Choroid plexus epithelial cell (primary cell): ENCODE results near the genes CTNND1, OR5B3, OR5A1 and OR4D11.

DNA sequence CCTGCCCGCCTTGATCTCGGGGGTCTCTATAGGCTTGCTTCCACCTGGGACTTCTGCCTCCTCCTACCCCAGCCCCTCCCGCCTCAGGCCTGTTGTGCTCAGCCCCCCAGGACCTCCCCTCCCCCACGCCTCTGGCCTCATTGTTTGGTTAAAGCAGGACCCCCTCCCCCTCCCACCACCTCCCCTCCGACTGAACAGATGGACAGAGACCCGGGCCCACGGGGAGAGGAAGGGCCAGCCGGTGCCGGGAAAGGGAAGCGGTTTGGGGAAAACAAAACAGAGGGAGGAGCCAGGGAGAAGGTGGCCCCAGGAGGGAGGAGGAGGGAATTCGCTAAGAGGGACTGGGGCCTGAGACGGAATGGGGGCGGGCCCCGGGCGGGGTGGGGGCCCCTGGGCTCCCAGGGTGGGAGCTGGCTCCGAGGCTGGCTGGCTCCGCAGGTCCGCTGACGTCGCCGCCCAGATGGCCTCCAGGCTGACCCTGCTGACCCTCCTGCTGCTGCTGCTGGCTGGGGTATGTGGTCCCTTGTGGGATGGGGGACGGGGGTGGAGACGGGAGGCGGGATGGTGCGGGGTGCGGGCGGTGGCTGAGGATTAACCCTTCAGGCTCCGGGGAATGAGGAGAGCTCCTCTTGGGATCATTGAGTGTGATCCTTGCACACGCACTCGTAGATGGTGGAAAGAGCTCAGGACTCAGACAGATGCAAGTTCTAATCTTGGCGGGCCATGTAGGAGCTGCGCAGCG, 497 bp downstream of the SERPING1 start:
- RRBS, result no CpG with 5 or more reads among the region's 33 CpGs

GRCh38 chr11:57740814-57741078, 545 bp upstream of the SELENOH start:
- RRBS, result no CpG with 5 or more reads among the region's 4 CpGs

GRCh38 chr11:57746823-57747345, 4.7 kb downstream of the BTBD18 start:
- RRBS, result no CpG with 5 or more reads among the region's 1 CpG

DNA sequence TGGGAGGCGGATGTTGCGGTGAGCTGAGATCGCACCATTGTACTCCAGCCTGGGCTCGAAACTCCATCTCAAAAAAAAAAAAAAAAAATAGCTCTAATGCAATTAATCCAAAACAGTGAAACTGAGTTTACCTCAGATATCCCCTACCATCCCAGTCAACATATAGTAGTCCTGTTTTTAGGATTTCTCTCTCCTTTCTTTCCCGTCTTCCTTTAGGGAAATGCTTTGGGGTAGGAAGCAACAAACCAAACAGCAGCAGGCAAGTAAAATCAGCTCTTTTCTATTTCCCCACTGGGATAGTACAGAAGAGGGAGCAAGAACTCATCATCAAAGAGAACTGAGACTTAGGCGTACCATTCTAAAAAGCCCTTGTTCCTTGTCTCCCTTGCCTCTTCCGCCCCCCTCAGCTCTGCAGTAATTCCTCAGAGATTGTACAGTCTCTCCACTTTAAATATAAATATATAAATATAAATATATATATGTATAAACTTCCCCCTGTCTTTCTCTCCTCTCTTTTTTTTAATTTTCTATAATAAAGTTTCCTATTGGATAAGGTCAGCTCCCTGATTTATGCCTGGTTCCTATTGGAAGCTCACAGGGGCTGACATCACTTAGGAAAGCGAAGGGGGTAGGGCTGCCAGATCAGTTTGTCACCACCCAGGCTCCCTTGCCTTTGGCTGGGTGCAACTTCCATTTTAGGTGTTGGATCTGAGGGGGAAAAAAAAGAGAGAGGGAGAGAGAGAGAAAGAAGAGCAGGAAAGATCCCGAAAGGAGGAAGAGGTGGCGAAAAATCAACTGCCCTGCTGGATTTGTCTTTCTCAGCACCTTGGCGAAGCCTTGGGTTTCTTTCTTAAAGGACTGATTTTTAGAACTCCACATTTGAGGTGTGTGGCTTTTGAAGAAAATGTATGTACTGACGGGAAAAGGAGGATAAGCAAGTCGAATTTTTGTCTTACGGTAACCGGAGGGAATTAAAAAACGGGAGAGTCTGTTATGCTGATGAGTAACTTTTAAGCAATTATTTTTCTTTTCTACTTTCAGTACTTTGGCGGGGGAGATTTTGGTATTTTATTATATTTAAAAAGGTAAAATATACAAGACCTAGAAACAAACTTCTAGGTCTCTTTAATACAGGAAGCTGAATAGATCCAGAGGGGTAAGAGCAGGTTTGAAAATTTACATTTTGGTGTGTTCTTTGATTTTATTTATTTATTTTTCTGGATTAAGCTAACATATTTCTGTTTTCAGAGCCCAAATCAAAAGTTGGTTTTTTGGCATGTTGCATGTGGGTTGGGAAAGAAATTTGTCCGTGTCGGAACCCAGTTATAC, at the start of gene CTNND1:
Gene CTNND1, plus strand, starts transcription at position 640 of the 1,329 bp plus-strand sequence.
- RRBS, result no CpG with 5 or more reads among the region's 19 CpGs

GRCh38 chr11:57900283-57900887, 123.3 kb upstream of the OR9Q1 start:
- RRBS, result no CpG with 5 or more reads among the region's 1 CpG

GRCh38 chr11:58406684-58407065, at the start of gene OR5B3:
Gene OR5B3, minus strand, starts transcription at chr11:58406874.
- RRBS, result no CpG with 5 or more reads among the region's 1 CpG

DNA sequence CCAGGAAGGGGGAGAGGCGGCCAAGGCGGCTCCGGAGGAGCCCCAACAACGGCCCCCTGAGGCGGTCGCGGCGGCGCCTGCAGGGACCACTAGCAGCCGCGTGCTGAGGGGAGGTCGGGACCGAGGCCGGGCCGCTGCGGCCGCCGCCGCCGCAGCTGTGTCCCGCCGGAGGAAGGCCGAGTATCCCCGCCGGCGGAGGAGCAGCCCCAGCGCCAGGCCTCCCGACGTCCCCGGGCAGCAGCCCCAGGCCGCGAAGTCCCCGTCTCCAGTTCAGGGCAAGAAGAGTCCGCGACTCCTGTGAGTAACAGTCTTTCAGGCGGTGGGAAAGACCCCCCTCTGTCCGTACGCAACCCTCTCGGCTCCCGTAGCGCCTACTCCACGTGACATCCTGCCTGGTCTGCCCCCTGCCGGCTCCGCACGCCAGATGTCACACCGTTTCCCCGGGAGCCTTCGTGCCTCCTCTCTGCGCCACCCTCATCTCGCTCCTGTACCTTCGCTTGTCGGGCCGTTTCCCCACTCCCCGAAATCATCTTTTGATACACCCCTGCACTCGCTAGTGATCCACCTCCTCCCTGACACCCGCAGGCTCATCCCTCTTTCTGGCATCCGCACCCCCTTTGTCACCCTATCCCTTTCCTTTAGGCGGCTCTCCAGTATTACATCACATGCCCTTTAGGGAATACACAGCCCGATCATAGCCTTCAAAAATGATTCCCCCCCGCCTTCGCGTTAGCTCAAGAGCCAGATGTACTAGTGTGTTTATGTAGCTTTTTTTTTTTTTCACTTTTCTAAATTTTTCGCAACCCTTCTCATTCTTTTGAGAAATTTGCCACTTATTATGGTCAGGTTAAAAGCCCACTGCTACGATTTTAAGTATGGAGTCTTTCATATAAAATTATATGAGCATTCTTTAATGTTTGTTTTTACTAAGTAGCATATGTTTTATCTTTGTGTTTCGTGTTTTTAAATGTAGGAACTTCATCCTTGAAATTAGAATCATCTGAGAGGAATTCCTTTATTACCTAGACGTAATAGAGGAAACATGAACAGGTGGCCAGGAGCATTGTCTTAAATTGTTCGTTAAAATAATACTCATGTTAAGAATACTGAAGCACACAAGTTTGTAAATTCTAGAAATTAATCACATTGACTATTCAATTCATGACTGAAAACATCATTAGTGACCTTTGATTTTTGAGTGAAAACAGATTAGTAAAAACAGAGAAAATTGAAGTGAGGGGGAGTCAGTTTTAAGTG, 891 bp downstream of the ZFP91 start:
- RRBS, result 2% methylated on average over 25 of the region's 67 CpGs

DNA sequence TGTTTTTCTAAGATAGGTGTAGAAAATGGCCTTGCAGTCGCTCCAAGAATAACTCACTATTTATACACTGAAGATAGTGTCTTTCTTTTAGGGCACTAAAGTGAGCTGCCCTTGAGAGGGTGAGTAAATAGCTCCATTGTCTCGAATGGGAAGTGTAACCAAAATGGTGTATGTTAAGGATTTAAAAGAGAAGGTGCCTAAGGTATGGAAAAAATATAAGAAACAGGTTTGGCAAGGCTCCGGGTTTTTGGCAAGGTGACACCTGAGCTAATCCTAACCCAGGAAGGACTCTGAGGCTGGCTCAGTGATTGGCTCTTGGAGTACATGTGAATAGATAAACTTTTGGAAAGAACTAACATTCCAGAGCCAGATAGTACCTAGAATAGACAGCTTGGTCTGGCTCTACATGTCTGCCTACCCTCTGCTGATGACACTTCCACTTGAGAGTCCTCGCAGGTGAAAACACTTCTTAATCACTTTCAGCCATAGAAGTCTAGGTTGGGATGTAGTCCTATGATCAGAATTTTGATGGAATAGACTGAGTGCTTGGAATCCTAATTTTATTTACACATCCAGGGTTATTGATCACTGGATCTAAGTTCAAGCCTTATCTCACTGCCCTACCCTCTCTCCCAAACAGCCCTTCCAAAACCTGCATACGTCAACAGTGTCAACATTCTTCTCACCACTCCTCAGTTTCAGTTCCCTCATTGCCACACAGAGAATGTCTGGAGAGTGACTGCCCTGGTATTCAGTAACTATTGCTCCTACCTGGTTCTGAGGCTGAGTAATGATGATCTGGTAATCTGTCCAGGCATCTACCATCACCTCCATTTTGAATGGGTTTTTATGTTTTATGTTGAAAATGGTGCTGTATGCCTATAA, 59.8 kb downstream of the GLYATL1 start:
- RRBS, result no CpG with 5 or more reads among the region's 5 CpGs

DNA sequence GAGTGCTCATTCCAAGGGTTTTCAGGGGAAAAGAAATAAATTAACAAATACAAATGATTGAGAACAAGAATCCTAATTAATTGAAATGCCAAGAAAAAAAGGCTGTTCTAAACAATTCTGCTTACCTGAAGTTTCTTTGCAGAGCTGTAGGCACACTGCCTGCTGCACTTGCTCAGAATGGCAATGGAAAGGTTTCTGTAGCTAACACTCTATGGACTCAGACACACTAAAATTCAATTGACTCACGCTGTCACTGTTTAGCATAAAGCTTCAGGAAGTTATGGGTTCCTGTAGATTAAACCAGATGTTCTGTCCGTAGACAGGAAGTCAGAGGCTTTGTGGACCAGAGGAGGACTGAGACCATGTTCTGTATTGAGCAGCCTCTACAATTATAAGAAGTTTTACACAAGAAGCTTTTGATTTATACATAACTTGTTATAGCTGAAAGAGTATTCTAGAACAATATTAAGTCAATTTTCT, 70.3 kb downstream of the GLYATL1 start:
- RRBS, result no CpG with 5 or more reads among the region's 2 CpGs

DNA sequence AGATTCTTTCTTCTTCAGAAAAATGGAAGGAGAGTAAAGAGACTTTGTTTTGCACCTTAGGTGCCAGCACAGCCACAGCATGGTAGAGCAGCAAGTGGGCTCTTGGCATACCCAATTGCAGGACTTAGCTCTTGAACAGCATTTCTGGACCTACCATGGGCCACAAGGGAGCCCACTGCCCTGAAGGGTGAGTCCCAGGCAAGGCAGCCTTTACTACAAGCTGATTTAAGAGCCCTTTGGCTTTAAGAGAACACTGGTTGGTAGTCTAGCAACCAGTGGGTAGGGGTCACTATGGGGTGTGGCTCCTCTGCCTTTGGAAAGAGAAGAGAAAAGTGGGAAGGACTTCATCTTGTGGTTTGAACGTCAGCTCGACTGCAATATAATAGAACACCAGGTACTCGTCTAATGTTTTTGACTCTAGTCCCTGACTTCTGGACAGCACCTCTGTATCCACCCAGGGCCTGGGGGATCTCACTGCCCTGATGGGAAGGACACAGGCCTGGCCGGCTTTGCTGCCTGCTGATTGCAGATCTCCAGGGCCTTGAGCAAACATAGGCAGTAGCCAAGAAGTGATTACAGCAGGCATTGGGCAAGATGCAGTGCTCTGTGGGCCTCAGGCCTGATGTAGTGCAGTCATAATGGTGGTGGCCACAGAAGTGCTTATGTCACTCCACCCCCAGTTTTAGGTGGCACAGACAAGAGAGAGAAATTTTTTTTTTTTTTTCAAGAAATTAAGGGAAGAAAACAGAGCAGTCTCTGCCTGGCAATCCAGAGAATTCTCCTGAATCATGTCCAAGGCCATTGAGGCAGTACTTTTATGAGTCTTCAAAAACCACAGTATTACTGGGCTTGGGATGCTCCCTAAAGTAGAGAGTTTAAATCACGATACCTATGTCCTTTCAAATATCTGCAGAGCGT, 73.3 kb upstream of the GLYATL1B start:
- RRBS, result no CpG with 5 or more reads among the region's 6 CpGs

- RRBS, result no CpG with 5 or more reads among the region's 13 CpGs
Measured at GRCh38 chr11:59058302-59058740, 27.8 kb upstream of the GLYATL1B start.

- RRBS, result no CpG with 5 or more reads among the region's 3 CpGs
Measured at GRCh38 chr11:59175638-59176054, 3.7 kb downstream of the DTX4 start.

DNA sequence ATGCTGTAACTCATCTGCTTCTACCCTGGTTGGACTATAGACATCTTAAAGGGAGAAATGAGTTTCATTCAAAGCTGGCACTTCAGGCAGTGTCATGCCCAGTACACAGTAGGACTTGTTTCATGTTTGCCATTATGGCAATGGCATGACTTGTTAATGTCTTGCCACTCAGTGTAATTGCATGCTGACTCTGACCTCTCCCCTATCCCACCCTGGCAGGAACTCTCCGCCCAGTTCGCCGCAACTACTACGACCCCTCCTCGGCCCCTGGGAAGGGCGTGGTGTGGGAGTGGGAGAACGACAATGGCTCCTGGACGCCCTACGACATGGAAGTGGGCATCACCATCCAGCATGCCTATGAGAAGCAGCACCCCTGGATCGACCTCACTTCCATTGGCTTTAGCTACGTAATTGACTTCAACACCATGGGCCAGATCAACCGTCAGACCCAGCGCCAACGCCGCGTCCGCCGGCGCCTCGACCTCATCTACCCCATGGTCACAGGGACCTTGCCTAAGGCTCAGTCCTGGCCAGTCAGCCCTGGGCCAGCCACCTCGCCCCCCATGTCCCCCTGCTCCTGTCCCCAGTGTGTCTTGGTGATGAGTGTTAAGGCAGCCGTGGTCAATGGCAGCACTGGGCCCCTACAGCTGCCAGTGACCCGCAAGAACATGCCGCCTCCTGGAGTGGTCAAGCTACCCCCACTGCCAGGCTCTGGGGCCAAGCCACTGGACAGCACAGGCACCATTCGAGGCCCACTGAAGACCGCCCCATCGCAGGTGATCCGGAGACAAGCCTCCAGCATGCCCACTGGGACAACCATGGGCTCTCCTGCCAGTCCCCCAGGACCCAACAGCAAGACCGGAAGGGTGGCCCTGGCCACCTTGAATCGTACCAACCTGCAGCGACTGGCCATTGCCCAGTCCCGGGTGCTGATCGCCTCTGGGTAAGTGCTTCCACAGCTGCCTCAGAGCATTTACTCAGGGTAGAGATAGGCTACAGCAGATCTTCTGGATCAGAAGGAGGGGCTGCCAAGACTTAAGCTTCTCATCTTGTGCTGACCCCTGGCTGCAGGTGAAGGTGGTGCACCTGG, 9.9 kb downstream of the DTX4 start:
- RRBS, result 91% methylated on average over 5 of the region's 33 CpGs

GRCh38 chr11:59436200-59436599, at the start of gene OR5A1:
Gene OR5A1, plus strand, starts transcription at chr11:59436469.
- RRBS, result no CpG with 5 or more reads among the region's 3 CpGs

DNA sequence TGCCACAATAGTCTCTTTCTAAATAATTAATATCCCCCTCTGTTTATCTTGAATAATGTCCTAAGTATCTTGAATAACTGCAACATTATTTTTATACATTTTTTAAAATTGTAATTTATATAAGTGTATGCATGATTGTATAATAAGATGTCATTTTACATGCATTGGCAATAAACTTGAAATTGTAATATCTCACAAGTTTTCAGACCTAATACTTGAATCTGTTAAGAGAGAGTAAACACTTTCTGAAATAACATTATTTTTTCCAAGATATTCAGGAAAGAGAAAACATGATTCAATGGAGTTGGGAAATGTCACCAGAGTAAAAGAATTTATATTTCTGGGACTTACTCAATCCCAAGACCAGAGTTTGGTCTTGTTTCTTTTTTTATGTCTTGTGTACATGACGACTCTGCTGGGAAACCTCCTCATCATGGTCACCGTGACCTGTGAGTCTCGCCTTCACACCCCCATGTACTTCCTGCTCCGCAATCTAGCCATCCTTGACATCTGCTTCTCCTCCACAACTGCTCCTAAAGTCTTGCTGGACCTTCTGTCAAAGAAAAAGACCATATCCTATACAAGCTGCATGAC, at the start of gene OR4D11:
Gene OR4D11, plus strand, starts transcription at position 299 of the 594 bp plus-strand sequence.
- RRBS, result no CpG with 5 or more reads among the region's 4 CpGs

GRCh38 chr11:59550803-59551435, 39.6 kb downstream of the OR4D9 start:
- RRBS, result no CpG with 5 or more reads among the region's 28 CpGs

GRCh38 chr11:59552823-59553231, 41.5 kb downstream of the OR4D9 start:
- RRBS, result no CpG with 5 or more reads among the region's 2 CpGs

- RRBS, result no CpG with 5 or more reads among the region's 3 CpGs
Measured at GRCh38 chr11:59580006-59580365, 35.6 kb downstream of the OSBP start.

DNA sequence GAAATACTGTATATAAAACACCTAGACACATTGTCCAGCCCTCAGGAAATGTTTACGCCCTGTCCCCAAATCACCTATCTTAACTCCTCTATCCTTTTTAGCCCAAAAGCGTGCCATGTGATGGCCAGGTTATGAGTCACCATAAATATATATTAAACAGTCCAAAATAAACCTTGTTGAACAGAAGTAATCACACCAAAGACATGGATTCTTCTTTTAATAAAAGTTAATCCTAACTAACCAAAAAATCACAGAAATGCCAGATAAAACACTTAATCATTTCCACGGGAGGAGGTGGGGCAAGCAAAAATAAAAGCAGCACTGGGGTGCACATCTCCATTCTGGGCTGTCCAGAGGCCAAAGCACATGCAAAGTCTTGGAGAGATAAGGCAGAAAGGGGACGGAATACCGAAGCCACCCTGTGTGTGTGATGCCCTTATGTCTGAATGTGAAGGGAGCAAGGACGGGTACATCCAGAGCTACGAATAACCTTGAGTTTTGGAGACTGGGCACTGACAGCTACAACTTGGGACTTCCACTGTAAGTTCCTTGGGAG, 1.1 kb downstream of the OSBP start:
- RRBS, result no CpG with 5 or more reads among the region's 7 CpGs